Sciatic nerve (tissue), 1 donor: ENCODE measurements around a stretch of chr3.

GRCh38 chr3:37862673-37862921, 917 bp downstream of the CTDSPL start:
- PRO-cap = no peak

DNA sequence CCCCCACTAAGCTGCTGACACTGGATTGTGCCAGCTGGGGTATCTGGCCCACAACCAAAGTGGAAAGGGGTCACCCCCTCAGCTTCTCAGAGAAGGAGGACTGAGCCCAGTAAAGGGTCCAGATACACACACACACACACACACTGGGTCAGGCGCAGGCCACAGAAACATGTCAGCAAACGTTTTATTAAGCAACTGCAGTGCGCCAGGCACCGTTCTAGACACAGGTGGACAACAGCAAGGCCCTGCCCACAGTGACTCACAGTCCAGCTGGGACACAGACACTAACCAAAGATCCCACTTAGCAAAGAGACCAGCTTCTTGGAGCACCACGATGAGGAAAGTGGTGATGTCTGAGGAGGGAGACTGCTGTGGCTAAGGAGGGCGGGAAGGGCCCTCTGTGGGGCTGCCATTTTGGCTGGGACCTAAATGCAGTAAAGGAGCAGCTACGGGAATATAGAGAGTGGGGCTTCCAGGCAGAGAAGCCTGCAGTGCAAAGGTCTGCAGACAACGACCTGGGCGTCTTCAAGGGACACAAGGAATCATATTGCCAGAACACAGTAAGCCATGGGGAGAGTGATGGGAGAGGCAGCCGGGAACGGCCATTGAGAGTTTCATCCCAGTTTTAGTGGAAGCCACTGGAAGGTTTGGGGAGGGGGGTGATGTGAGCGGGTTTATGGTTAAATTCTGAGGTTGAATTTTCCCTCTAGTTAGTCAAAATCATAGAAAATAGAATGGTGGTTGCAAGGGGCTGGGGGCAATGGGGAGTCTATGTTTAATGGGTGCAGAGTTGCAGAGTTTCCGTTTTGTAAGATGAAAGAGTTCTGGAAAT, 2.7 kb upstream of the VILL start:
- PRO-cap = no peak

DNA sequence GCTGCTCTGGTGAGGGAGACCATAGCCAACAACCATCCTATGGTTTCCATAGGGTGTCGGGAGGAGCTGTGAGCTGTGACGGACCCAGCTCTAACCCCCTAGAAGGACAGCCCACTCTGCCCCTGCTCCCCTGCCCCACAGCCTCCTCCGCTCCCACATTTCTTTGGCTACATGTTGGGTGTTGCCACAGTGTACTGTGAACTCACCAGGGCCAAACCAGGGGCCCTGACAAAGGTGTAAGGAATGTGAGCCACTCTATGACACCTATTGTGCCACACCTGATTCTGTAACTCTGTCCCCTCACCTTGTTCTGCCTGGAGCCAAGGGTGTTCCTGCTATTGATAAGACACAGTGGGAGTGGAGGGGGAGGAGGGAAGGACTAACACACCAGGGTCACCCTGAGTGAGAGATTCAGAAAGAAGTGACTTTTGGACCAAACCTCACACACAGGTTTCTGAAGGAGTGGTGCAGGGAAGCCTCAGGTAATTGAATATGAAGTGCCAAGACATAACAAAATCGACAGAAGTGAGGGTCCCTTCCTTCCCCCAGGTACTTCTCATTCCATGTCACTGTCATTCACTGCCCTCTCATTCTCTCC, 2.1 kb downstream of the VILL start:
- PRO-cap = bidirectional peak, plus-strand start at position 351 of the sequence, minus-strand start at position 165 of the sequence

- PRO-cap = unidirectional peak, plus-strand start at chr3:38004093
Observed at GRCh38 chr3:38003732-38004777, 13.5 kb downstream of the VILL start.

DNA sequence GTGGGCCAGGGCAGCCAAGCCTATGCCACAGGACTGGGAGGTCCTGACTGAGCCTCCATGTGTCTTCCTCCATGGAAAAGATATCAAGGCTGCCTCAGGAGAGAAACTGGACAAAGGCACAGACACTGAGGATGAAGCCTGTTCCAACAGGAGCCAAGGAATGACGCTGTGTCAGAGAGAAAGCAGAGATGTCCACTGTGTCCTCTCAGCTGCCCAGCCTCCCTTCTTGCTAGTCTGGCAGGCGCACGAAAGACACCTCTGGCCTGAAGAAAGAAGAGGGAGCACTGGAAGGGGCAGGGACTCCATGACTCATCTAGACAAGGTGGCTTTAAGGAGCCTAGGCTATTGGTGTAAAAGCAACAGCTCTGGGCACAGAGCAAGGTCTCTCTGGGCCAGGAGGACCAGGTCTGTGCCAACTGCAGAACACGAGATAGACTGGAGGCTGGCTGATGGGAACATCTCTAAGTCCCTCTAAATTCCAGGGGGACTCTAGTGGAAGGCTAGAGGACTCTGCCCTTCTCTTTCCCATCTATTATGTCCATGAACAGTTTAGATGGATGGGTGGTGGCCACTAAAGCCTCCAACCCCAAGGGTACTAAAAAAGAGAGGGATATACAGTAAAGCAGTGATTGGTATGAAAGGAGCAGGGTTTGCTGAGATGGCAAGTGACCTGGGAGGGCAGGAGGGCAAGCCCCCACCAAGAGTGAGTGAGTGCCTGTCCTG, 1.3 kb downstream of the PLCD1 start:
- PRO-cap = no peak

- PRO-cap = no peak
Observed at GRCh38 chr3:38116150-38117117, 20.5 kb downstream of the ACAA1 start.

- PRO-cap = no peak
Observed at GRCh38 chr3:38615871-38616864, 33.3 kb downstream of the SCN5A start.

GRCh38 chr3:38960255-38960649, 91.5 kb downstream of the SCN11A start:
- PRO-cap = no peak

GRCh38 chr3:39106450-39107509, 647 bp downstream of the GORASP1 start:
- PRO-cap = bidirectional peak, plus-strand start at chr3:39107246, minus-strand start at chr3:39107168

DNA sequence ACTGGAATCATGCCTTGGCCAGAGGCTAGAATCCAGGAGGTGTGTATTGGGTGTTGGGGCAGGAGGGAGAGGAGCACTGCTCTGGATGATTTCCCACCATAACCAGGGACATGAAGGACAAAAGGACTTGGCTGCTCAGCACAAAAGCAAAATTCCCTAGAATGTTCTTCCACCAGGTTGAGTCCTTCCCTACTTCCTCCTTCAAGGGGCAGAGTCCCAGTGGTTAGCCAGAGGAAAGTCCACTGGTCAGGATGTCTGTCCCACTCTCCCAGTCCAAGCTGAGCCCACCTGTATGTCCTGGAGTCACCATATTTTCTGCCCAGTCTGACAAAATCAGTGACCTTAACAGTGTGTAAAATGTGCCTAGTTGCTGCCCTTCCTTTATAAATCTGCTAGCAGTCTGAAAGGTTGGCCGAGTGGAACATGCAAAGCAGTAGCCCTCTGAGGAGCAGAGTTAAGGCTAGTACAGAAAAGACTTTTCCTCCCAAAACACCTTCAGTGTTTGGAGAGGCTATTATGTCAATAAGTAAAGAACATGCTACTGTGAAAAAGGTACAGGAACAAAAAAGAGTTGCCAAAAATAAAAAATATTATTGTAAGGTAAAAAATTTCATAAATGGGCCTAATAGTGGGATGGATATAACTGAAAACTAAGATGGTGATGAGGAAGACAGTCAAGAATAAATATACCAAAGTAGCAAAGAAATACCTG, 15.3 kb downstream of the TTC21A start:
- PRO-cap = no peak

- PRO-cap = no peak
Observed at GRCh38 chr3:39125633-39126267, 18.3 kb downstream of the TTC21A start.

DNA sequence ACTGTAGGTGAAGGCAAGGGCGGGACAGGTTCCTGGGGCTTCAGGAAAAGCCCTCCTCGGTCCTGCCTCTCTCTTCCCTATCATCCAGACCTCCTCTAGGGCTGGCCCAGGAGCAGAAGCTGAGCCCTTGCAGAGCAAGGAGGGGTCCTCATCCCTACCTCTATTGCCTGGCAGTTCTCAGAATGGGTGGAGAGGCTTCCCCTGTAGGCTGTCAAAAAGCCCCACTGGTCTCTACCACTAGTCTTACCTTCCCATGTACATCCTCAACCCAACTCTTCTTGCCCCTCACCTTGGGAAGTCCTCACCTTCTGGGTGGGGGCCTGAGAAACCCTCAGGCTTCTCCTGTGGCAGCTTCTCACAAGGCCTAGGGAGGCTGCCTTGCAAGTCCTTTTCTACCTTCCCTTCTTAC, 18.8 kb downstream of the CSRNP1 start:
- PRO-cap = no peak

- PRO-cap = no peak
Observed at GRCh38 chr3:39137921-39139008, 15.1 kb downstream of the CSRNP1 start.

- PRO-cap = no peak
Observed at GRCh38 chr3:39145851-39146437, 7.4 kb downstream of the CSRNP1 start.

GRCh38 chr3:39149408-39150094, 3.8 kb downstream of the CSRNP1 start:
- PRO-cap = unidirectional peak, minus-strand start at chr3:39149725

DNA sequence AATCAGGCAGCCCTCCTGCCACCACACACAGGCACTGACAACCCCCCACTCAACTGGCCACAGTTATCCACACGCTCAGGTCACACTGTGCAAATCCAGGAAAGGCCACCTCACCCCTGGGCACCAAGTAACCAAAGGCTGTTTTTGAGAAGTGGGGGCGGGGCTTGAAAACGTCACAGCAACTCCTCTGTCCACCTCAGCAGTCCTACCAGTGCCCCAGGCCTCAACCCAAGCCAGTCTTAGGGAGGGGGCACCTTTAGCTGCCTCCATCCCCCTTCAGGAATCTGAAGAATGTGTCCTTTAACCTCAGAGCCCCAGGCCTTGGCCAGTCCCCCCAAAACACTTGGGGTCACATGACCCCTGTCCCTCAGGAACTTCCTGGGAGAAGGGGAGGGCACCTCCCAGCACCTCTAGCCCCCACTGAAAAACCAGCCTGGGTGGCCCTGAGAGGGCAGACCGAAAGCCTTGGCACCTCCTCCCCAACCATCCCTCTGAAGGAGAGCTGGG, 2.0 kb downstream of the CSRNP1 start:
- PRO-cap = bidirectional peak, plus-strand start at position 202 of the sequence, minus-strand start at position 118 of the sequence; bidirectional peak, plus-strand start outside the sequence, minus-strand start at position 422 of the sequence

- PRO-cap = no peak
Observed at GRCh38 chr3:39255397-39256032, 24.3 kb downstream of the CX3CR1 start.

DNA sequence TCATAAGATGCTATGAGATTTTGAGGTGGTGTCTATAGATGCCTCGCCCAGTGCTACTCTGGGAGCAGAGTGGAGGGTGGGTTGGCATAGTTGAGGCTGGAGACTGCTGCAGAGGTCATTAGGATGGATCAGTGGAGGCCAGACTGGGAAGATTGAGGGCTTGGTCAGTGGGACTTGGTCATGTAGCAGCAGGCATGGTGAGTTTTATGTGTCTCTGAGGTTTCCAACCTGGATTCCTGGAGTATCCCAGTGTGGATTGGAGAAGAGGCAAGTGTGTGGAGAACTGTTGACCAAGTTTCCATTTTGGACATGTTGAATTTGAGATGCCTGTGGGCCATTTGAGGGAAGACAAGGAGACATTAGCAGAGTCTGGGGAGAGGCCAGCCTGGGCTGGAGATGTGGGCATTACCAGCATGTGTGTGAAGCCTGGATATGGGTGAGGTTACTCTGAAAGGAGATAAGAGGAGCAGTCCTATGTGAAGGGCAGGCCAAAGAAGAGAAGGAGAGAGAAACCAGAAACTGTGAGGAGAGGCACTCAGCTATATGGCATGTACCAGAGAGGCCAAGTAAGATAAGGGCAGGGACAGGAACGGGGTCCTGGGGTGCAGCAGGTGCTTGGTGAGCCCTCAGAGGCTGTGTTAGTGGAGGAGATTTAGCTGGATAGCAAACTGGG, 4.3 kb downstream of the SLC25A38 start:
- PRO-cap = no peak

- PRO-cap = no peak
Observed at GRCh38 chr3:39408684-39409295, 2.3 kb downstream of the RPSA start.

GRCh38 chr3:39410823-39411401, 4.4 kb downstream of the RPSA start:
- PRO-cap = no peak